Cytotoxic T cell (primary cell): Measurements from ENCODE around the genes TSPAN18, SLC35C1, CRY2 and LARGE2.

DNA sequence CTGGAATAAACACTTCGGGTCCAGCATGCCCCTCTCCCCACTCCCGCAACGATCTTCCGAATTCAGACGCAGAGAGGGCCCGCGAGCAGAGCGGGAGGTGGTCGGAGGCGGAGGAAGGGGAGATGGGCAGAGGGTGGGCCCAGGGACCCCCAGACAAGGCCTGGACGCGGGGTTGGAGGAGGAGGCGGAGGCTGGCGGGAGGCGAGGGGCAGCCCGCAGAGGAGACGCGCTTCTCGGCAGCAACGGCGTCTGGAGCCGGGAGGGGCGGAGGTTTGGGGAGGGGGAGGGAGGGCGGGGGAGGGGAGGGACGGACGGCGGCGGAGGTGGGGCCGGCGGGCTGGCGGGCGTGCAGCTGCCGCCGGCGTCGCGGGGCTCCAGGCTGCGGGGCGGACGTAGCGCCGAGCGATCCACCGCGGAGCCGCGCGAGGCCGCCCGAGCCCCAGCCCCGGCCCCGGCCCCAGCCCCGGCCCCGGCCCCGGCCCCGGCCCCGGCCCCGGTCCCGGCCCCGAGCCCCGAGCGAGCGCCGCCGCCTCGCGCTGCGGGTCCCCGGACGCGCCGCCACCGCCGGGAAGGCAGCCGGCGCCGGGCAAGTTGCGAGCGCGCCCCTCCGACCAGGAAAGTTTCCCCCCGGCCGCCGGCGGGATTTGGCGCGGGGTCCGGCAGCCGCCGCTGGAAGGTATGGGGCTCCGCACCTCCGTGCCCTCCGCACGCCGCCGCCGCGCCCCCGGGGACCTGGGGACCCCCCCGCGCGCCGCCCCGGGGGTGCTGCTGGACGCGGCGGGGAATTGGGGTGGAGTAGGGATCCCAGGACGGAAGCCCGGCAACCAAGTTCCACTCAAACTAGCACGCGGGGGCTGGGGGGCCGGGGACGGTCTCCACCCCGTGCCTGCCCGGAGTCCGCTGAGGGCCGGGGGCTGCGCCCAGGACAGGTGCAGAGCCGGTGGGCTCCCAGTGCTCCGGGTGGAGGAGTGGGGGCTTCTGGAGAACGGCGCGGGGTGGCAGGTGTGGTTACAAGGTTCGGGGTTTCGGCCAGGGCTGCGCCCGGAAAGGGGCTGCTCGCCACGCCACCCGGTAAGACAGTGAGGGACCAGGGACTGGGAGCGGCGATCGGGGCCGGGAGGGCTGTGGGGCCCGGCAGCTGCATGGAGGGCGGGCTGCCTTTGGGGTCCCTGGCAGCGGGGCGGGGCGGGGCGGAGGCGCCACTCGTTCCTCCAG is at the start of gene TSPAN18:
TSPAN18 (plus strand) TSS at position 351 of the 1,215 bp plus-strand sequence.
- PRO-cap, 2 experiments: peak in 2 of 2 experiments; most common plus-strand start position 361 of the sequence (in 1); most common minus-strand start position 251 of the sequence (in 2)

DNA sequence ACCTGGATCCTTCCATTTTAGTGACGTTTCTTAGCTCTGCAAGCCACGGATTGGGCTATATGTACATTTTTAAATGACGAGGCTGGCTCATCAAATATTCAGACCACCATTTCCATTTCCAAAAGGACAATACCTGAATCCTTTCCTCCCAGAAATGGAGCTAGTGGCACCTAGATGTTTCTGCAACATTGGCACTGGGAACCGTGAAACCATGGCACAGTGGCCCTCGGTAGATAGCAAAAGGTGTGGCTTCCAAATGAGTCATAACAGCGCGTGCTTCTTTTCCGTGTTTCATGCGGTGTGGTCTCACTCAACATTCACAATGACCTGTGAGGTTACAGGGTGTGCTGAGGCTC is 67.5 kb downstream of the TP53I11 start:
- PRO-cap, 2 experiments: no peak in any of the 2 experiments

- PRO-cap, 2 experiments: no peak in any of the 2 experiments
Observed at GRCh38 chr11:44883520-44883899, 67.2 kb downstream of the TP53I11 start.

DNA sequence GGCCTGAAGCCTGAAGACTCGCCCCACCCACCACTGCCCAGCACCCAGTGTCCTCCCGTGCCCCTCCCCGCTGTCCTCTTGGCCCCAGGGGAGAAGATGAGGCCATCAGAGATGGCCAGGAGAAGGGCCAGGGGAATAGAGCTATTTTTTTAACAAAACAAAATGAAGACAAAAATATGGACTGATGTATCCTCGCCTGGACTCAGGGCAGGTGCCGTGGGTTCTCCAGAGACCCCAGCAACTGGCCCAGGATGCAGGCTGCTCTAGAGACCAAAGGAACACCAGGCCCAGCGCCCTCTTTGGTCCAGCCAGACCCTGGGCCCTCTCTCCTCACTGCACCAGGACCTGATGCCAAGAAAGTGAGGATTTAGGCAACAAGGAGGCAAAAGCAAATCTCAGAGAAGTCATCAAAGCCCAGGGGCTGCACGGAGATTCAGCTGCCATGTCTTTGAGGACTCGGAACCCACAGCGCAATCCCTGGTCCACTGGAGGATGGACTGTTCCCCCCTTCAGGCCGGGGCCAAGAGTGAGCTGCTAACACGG is 21.4 kb downstream of the TP53I11 start:
- PRO-cap, 2 experiments: no peak in any of the 2 experiments

DNA sequence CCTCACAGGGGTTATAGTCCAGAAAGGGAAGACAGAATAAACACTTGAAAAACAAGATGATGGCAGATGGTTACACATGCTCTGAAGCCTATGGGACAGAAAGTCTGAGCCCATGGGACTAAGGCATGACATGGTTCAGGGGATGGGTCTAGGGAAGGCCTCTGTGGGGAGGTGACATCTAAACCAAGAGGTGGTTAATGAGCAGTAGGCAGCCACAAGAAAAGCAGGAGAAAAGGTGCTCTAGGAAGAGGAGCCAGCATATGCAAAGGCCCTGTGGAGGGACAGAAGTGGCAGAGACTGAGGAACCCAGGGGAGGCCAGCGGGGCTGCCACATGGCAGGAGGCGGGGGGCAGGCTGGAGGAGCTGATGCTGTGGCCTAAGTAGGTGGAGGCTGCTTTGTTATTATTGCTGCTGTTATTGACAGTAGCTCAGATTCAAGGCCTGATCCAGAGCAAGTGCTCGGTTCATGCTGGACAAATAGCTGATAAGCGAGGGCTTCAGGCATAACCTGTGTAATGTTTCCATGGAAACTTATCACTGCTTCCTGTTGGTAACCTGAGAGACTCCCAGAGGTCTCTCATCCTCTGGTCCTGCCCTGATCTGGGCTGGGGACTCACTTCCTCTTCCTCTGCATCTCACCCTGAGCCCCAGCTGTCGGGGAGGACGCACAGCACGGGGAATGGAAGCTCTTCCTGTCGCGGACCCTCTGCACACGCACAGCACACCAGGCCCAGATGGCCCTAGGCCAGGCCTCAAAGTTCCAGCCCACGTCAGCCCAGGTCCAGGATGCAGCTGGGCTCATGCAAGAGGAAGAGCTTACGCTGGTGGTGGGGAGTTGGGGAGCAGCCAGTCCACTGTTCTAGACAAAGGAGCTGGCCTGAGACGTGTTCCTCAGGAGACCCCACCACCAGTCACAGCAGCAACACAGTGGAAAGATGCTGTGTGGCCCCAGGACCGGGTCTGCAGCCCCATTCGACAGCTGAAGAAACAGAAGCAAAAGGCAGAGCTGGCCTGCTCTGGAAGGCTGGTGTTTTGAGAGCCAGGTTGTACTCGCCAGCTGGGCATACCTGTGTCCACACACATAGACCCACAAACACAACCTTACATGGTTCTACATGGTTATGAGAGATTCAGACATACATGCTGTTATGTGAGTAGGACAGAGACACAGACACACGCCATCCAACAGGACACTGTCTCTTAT is 75.3 kb upstream of the TP53I11 start:
- PRO-cap, 2 experiments: no peak in any of the 2 experiments

GRCh38 chr11:45101369-45101737 is 45.1 kb upstream of the PRDM11 start:
- PRO-cap, 2 experiments: no peak in any of the 2 experiments

DNA sequence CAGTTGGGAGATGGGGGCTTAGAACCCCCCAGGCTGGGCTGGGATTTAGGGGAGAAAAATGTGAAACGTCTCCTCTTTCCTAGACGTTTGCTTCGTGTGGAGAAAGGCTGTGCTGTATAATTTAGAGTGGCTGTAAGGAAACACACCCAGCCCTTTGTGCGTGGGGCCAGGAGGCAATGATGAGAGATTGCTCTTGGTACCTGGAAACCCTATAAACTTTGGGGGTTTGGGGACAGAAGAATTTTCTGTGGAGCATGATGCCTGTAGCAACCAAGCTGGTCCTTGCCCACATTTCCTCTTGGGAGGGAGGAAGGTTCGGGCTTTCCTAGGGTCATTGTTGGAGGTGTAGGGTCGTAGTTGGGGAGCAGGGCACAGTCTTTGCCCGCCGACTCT is 1.3 kb downstream of the PRDM11 start:
- PRO-cap, 2 experiments: no peak in any of the 2 experiments

GRCh38 chr11:45213006-45213744 is 66.7 kb downstream of the PRDM11 start:
- PRO-cap, 2 experiments: no peak in any of the 2 experiments

DNA sequence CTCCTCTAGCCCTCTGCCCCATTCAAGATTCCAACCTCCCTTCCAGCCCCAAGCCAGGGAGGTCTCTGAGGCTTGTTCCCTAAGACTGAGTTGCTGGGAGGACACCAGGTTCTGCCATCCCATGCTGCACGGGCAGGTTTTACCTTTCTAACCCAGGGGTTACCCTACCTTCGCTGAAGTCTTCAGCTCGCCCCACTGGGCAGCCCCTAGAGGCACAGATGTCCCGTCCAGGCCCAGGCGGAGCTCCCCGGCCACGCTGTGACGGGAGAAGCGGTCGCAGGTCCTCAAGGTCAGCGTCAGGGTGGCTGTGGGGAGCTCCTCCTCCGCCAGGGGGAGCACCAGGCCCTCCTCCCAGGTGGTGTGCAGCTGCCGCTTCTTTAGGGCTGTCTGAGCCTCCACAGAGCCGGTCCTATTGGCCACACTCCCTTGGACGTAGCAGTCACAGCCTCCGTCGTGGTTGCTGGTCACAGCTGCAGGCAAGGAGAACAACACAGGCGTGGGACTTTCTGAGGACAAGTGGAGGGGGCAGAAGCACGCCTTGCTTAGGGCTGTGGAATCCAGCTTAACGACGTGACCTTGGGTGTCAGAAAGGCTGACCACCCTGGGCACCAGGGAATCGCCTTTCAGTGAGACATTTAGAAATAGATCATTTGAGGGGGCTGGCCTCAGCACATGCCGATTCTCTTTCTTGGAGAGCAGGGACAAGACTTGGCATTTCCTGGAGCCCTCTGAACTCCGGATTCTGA is 33.7 kb downstream of the SYT13 start:
- PRO-cap, 2 experiments: no peak in any of the 2 experiments

- PRO-cap, 2 experiments: no peak in any of the 2 experiments
Observed at GRCh38 chr11:45366238-45366635, 80.1 kb upstream of the SYT13 start.

GRCh38 chr11:45434283-45434609 is 148.1 kb upstream of the SYT13 start:
- PRO-cap, 2 experiments: no peak in any of the 2 experiments

- PRO-cap, 2 experiments: no peak in any of the 2 experiments
Observed at GRCh38 chr11:45663623-45664438, 1.6 kb downstream of the CHST1 start.

DNA sequence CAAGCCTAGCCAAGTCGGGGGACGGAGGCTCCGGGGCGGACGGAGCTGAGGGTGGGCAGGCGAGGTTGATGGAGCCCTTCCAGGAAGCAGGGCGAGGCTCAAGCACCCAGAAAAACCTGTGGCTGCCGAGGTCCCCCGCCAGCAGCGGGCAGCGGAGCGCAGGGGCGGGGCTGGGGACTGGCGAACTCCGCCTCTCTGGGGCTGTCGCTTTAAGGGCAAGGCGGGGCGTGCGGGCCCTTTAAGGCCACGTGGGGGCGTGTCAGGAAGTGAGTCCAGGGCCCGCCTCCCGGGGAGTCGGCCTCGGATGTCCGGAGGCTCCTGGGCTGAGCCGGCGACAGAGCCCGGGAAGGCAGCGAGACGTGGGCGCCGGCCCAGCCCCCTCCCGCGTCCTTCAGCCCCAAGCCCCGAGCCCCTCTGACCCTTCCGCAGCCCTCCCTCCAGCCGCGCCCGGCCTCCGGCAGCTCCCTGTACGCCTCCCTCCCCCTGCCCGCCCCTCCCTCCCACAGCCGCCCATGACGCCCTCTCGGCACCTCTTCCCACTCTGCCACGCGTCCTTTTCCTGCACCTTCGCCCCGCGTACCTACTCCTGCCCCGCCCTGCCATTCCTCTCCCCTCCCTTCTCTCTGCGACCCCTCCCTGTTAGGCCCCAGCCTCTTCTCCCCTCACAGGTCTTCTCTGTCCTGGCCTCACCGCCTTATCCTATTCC is at the start of gene SLC35C1:
SLC35C1 (plus strand) TSS at position 300 of the 706 bp plus-strand sequence.
- PRO-cap, 2 experiments: peak in 2 of 2 experiments; most common plus-strand start position 334 of the sequence (in 2); most common minus-strand start position 118 of the sequence (in 2)

DNA sequence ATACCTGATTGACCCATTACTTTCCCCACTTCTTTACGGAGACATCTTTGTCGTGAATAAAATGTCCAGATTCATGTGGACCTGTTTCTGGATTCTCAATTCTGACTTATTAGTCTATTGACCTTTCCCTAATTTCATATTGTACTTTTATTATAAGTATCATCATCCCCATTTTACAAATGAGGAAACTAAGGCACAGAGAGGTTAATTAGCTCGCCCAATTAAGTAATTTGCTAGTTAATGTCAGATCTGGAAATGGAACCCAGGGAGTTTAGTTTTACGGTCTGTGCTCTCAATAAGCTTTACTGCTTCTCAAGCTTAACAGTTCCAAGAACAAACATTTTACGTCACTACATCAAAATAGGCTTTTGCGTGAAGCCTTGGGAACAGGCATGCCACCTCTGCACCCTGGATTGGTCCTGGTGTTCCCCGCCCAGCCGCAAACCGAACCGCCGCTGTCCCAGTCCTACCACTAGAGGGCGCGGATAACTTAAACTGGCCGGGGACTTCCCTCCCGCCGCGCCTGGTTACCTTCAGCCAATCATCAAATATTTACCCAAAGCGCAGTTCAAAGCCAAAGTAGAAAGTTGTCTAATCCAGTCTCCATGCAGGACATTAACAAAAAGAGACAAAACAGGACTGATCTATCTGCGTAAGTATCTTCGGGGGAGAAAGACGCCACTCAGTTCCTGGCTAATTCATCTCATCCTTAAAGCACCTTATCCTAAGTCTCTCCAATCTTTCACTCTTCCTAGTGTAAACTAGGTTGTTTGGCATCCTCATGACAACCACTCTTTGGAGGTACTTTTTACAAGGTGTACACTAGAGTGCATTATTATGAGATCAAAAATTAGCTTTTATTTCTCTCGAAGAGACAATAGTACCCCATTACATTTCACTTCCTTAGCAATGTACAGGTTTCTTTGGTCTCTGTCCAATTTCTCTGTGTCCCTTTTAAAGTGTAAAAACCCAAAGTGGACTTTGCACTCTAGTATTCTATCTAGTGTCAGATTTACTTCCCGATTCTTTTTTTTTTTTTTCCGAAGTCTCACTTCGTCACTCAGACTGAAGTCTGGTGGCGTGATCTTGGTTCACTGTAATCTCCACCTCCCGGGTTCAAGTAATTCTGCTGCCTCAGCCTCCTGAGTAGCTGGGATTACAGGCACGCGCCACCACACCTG is 4.1 kb upstream of the CRY2 start:
- PRO-cap, 2 experiments: peak in 2 of 2 experiments; most common plus-strand start position 647 of the sequence (in 2); most common minus-strand start position 446 of the sequence (in 1)

DNA sequence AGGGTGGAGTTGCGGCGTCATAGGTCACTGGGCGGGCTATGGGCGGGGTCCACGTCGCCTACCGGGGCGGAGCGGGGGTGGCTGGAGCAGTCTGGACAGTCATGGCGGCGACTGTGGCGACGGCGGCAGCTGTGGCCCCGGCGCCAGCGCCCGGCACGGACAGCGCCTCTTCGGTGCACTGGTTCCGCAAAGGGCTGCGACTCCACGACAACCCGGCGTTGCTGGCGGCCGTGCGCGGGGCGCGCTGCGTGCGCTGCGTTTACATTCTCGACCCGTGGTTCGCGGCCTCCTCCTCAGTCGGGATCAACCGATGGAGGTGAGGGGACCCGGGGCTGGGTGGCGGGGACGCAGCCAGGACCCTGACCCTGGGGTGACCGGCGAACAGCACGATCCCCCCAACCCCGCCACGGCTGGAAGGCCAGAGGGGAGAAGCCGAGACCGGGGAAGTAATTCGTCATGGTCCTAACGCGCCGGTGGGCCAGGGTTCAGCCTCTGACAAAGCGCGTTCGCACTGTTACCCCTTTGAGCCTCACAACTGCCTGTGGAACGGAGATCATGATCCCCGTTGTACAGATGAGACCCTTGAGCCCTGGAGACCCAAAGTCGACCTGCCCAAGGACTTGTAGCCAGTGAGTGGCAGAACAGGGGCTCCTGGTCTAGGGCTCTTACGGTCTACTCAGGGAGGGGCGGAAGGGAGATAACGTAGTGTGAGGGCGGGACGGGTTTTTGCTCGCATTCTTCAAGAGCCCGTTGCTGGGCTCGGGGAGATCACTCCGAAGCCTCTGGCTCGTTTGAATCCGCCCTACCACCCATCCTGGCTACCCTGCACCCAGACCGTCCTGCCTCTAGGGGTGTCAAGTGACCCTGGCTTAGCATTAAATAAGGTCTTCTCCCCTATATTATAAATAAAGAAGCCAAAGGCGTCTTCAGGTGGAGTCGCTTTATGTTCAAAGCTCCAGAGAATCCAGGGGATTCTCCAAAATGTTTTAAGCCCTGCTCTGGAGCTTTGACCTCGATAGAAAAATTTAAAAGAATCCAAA is at the start of gene CRY2:
CRY2 (plus strand) TSS at position 86 of the 1,040 bp plus-strand sequence.
- PRO-cap, 2 experiments: peak in 2 of 2 experiments; most common plus-strand start position 98 of the sequence (in 2); most common minus-strand start position 631 of the sequence (in 2)

DNA sequence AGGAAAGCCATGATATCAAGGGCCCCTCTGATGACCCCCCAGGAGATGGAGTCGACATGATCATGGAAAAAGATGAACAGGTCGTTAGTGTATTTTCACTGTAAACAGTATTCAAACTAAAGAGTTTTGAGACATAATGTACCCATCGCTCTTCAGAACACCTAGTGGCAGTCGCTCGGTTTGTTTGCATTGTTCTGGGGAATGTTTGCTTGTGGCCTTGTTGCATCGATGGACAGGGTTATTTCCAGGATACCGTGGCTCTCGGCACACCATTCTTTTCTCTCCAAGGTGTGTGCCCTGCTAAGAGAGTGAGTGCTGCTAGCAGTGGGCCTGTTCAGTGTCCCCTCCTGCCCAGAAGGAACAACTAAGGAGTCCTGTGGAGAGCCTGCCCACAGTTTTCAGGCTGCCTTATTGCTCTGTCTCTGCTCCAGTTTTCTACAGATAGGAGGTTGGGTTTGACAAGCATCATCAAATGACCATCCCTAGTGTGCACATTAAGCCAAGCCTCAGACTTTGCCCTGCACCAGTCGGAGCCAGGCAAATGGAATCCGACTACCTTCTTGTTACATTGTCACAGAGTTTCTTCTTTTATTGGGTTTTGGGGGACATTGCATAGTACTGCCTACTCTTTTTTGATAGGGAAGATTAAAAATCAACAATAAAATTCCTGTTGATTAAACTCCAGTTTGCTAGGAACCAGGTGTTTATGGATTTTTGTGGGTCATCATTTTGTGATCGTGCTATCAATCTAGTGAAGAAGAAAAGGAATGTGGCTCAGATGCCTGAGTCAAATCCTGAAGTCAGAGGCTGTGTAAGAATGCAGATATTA is 1.5 kb downstream of the CRY2 start:
- PRO-cap, 2 experiments: no peak in any of the 2 experiments

- PRO-cap, 2 experiments: no peak in any of the 2 experiments
Observed at GRCh38 chr11:45921936-45922990, at the start of gene LARGE2. TSS of gene LARGE2 (plus strand) at chr11:45922656.

GRCh38 chr11:46011900-46012598 is 89.6 kb downstream of the LARGE2 start:
- PRO-cap, 2 experiments: no peak in any of the 2 experiments

DNA sequence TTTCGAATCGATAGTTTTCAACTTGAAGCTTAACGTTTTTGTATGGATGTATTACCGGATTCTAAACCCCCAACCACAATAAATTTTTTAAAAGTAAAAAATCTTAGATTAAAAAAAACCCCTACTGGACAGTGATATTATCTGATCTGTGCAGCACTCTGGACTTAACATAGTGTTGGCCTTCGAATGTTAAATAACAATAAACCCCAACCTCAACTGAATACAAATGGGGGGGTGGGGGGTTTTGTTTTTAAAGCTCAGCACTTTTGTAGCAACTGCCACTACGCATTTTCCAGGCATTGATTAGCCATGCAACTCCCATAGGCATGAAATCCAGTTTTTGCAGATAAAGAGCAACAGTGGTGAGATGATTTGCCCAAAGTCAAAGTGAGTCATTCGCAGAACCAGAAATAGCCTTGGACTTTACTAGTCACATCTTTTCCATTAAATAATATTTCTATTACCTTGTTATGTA is 1.6 kb upstream of the PHF21A start:
- PRO-cap, 2 experiments: no peak in any of the 2 experiments

GRCh38 chr11:46236925-46238087 is 40.2 kb upstream of the CREB3L1 start:
- PRO-cap, 2 experiments: peak in 1 of 2 experiments; most common plus-strand start chr11:46237916 (in 1)